Subcutaneous preadipocyte (primary cell): ENCODE measurements around a stretch of chr2.

GRCh38 chr2:20574495-20575494, 76.1 kb downstream of the HS1BP3 start:
- CAGE, long polyA plus RNA: no peak

DNA sequence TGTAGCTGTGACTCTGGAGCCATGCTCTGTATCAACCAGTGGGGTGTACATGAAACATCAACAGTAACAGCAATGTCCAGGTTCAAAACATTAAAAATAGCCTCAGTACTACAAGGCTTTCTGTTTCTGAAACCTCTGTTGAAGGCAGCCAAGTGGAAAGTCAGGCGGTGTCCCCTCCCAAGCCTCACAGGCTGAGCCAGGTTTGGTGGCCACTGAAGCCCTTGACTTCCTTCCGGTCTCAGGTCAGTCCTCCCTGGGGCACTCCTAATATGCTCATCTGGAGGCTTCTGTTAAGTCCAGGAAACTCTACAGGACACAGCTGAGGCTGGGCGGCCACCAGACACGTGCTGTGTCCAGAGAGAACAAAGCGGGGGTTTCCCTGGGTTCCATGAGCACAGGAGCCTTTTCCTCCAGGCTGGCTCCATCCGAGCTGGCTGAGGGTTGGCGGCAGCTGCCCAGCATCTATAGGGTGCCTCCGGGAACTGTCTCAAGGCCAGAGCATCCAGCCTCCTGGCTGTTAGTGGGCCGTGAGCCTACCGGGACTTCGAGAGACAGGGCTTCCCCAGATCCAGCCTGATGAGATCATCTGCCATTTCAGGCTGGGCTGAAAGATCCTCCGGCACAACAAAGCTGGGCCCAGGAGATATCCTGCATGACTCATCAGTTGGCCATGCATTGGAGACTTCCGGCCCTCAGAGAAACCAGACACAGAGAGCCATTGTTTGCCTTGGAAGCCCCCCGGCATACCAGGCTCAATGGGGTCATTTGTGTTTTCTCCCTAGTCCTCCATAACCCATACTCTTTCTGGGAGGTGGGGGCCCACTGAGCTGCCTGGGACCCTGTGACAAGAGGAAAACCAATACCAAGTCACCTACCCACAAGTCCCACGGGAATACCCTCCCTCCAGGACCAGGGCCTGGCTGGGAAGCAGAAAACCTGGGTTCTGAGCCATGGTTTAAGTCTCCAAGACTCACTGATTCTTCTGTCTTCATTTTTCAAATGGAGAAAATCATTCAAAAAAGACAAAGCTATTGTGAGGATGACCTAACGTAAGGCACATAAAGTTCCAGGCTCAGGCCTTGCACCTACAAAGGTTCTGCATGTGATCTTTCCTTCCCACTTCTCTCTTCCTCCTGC, 71.7 kb downstream of the HS1BP3 start:
- CAGE, long polyA plus RNA: no peak

DNA sequence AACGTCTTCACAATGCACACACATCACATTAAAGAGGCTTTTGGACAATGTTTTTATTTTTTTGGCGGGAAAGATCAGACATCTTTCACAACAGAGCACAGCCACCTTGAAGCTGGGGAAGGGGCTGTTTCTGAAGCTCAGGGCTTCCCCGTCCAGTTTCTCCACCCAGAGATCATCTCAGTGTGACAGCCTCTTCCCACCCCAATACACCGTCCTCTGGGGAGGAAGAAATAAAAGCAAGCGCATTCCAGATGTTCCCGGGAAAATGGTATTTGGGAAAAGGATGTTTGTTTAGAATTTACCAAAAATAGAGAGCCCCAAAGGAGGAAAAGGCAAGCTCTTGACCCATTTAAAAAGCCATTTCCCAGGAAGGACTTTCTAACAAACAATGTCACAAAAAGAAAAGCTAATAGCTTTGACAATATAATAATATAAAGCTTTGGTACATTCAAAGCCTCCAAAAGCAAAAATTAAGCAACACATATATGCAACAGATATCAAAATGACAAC, 64.6 kb downstream of the HS1BP3 start:
- CAGE, long polyA plus RNA: no peak

DNA sequence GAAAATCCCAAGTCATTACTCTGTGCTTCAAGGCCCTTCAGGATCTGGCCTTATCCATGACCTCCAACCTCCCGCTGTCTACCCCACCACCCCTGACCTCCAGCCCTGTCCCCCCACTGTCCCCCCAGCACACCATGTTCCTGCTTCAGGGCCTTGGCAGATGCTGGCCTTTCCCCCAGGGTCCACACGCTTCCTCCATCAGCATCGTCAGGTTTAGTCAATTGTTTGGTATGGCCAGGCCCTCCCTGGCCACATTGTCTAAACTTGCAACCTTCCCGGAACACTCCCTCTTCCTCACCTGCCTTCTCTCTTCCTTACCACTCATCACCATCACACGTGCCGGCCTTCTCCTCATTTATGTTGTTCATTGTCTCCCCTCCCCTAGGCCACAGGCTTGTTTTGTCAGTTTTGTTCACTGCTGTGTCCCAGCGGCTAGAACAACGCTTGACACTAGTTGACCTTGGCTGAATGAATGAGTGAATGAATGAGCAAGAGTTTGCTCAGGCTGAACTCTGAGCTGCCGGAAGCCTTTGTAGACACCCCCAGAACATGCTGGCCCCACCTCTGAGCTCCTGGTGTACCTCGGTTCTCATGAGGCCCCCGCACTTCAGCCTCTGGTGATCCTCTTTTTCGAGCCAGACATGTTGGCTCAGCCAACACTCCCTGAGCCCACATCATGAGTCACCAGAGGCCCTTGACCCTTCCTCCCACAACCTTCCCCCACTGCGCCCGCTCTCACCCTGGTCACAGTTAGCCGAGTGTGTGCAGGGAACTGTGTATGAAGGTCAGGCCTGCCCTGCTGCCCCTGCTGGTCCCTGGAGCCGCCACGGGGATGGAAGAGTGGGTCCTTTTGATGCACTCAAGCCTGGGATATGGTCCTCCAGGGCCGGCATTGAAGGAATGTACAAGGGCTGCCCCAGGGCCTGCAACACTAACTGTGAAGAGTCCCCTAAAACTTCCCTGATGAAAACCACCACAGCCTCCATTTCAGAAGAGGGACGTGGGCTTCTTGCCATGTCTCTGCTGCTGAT, 57.6 kb downstream of the HS1BP3 start:
- CAGE, long polyA plus RNA: no peak

DNA sequence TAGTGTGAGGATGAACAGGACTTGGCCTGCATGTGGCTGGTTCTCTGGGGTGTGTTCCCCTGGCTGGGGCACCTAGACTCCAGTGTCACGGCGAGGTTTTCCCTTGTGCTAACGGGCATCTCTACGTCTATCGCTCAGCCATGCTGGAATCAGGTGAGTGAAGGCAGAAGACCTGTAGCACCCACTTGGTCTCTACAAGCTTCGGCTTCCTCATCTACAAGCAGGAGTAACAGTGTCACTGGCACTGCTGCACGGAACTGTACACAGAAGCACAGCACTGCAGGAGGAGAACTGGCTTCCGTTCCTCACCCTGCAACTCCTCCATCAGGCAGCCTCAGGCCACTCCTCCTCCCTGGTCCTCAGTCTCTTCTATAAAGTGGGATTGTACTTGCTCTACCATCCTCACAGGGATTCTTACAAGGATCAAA, 30.6 kb downstream of the HS1BP3 start:
- CAGE, long polyA plus RNA: no peak

GRCh38 chr2:20625478-20625903, 25.4 kb downstream of the HS1BP3 start:
- CAGE, long polyA plus RNA: no peak

DNA sequence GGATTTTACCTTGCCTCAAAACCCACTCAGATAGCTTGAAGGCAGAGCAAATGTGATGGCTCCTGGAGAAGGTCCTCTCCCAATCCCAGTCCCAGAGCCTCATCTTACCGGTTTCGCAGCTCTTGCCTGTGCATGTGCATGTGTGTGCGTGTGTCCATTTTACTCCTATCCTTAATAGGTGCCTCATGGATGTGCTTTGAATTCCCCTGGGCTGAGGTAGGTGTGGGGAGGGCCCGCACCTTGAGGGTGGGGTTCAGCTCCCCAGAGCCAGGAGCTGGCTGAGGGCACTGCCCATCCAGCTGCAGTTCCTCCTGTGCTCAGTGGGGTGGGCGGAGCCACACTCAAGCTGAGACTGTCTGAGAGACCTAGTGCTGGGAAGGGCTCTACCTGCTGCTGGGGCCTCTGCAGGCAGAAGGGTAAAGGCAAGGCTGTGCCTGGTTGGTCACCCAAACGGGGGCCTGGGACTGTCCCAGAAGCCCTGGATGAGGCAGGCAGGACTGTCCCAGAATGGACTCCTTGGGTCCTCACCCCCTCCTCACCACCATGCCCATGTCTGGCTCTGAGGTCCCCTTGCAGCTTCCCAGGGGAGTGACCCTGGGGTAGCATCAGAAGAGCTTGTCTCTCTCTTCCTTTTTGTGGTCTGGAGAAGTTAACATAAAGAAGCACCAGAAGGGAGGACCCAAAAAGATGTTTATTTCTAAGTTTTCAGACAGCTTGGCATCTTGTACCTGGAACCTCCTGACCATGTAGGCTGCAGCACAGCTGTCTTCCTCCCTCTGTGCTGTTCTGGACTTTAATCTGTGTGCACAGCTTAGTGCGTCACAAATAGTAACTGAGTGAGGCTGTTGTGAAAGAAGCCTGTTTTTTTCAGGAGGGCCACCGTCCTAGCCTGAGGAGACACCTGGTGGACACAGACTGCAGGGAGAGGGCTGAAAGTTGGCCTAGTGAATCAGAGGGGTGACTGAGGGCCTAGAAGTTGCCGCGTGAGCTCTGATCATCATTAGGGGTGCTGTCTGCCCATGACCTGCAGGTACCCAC, 9.0 kb downstream of the GDF7 start:
- CAGE, long polyA plus RNA: no peak

- CAGE, long polyA plus RNA: no peak
Measured at GRCh38 chr2:20676681-20677594, 10.0 kb downstream of the GDF7 start.

DNA sequence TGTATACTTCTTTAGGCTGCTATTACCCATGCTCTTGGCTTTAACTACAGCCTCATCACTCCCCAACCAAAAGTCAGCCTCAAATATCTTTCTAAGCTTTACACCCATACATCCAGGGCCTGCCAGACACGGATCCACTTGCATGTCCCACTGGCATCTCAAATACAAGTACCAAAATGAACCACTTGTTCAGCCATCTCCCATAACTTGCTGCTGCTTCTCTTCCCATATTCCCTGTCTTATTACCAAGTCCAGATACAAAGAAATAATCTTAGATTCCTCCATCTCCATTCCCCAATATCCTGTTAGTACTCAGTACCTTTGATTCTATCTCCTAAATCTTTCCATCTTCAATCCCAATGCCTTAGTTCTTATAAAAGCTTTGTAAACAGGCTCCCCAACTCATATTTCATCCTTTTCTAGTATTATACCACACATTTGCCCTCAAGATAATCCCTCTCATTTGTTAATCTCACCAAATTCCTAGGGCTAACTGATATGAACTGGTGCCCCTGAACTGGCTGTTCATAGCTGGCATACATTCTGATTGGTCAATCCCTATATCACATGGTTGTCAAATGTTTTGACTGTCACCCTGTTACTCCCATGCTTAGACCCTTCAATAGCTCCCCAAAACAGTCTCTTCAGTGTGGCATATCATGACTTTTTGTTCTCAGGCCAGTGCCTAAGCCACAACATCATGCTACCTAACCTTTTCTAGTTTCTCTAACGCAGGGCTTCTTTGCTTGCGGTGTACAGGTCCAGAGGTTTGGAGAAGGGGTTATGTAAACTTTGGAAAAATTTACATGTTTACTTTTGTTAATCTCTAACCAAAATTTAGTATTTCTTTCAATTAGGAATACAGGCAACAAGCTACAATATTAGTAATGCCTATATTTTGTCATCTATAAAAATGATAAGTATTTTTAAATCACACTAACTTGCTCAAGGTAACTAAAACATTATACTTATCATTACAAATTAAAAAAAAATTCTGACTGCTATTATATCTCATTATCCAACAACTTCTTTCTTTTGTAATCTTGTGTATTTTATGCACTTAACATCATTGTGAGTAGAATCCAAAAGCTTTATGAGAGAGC, 30.4 kb downstream of the GDF7 start:
- CAGE, long polyA plus RNA: no peak

DNA sequence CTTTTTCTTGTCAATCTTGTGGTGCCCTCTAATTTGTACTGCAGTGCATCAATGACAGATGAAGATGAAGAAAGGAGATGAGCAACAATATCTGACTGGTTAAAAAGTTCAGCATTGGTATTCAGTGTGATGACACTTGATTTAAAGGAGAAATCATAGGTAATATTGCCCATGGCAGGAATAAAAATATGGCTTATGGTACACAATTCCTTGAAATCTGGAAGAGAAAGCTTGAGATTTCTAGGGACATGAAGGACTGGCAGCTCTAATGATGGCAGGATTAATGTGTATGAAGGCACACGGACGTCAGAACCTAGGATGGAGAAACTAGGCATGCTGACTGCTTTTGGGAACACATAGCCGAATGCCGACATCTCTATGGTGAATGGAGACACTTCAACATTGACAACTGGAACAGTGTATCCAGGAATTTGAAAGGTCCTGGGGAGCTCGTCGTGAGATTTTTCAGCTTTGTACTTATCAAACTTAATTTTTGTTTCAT, 37.1 kb downstream of the APOB start:
- CAGE, long polyA plus RNA: no peak

GRCh38 chr2:21032407-21033611, 11.1 kb downstream of the APOB start:
- CAGE, long polyA plus RNA: no peak

- CAGE, long polyA plus RNA: no peak
Measured at GRCh38 chr2:21092256-21092997, 31.3 kb upstream of the TDRD15 start.

GRCh38 chr2:21099223-21099872, 24.4 kb upstream of the TDRD15 start:
- CAGE, long polyA plus RNA: no peak

DNA sequence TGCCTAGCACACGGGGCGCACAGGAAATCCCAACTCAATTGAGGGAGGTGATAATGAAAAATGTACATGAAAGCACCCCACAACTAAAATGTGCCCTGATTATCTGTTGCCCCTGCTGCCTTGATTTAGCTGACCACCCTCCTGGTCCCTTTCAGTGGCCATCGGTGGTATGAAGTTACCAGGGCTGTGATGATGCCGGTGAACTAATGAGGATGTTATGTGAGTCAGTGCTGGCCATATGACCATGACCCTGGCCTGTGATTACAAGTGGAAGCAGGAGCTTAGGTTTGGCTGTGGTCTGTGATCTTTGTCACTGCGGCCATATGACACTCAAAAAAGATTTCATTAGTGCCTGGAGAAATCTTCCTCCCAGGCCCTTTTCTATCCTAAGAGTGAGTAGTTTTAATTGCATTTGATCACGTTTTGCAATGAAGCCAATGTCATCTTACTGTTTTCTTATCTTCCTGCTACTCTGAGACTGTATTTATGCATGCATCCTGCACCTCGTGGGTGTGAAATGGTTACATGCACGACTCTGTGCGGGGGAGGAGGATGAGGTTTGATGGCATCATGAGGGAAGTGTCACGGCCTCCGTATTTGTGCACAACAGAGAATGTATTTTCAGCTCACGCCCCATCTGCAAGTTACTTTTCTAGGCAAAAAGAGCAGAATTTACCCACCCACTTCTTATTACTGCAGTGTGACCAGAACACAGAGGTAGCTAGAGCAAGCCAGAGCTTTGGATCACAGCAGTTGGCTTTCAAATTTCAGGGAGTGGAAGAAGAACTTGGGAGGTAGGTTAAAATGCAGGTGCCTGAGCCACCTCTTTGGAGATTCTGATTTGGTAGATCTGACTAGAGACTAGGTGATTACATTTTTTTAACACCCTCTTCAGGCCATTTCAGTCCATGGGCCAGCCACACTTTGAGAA, 145.0 kb downstream of the TDRD15 start:
- CAGE, long polyA plus RNA: no peak

DNA sequence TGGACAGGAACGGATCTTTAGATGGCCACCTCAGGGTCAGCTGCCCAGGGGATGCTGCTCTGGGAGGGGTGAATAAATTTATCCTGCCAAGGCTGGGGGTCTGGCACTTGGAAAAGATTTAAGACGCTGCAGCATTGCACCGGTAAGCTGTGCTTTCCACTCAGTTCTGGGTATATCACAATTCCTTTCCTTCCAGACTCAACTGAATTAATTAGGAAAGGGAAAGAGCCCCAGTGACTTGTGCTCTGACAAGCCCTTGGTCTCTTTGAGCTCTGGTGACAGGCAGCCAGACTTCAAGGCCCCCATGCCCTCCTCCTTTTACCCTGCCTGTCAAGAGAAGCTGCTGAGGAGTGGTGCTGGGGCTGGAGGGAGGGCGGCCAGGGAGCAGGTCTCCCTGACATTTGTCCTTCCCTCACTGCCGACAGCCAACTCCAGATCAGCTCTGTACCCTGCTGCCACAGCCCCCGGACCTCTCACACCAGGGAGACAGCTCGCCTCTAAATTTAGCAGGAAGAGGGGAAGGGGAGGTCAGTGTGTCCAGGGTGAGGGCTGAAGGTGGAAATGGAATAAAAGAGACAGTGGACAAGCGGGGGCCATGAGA, 155.6 kb downstream of the TDRD15 start:
- CAGE, long polyA plus RNA: no peak

- CAGE, long polyA plus RNA: no peak
Measured at GRCh38 chr2:21422789-21423039, 298.9 kb downstream of the TDRD15 start.

- CAGE, long polyA plus RNA: no peak
Measured at GRCh38 chr2:23197803-23198772, 186.9 kb upstream of the KLHL29 start.

GRCh38 chr2:23199370-23199976, 185.5 kb upstream of the KLHL29 start:
- CAGE, long polyA plus RNA: no peak

- CAGE, long polyA plus RNA: no peak
Measured at GRCh38 chr2:23351495-23351881, 33.5 kb upstream of the KLHL29 start.

DNA sequence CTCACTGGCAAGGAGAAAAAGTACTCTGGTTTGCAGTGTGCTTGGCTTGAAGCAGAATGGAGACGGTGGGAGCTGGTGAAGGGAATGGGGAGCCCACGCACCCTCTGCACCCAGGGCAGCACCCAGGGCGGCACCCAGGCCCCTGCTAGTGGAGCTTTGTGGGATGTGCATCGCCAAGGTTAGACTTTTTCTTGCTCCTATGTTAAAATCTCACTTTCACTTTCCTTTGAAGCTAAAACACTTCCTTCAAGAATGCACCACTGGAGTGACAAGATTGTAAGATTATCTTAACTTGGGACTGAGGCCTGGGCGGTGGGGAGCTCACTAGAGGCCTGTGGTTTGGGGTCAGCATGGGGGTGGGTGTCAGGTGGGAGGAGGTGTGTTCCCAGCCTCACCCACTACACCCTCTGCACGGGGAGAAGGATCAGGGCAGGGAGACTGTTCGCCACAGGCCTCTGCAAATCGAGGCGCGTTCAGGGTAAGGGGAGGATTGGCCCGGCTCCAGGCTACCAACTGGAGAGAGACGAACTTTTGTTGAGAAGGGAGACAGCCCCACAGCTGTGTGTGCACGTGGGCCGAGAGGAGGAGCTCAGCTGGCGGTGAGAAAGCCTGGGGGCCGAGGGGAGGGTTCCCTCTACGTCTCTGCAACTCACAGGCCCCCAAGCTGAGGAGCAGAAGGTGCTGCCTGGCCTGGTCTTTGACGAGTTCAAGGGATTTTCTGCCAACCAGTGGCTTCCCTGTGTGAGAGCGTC, 147.5 kb downstream of the KLHL29 start:
- CAGE, long polyA plus RNA: no peak